Keratinocyte (primary cell): Measurements from ENCODE around the gene TPSB2.

CAGE:
- cytosol, long polyA minus RNA, result no peak
- cytosol, long polyA plus RNA, result no peak
- long polyA plus RNA, result no peak
- nucleus, long polyA minus RNA, result no peak
- nucleus, long polyA plus RNA, result no peak
Observed at GRCh38 chr16:715659-716599, 1.0 kb downstream of the METRN start.

CAGE:
- cytosol, long polyA minus RNA, result no peak
- cytosol, long polyA plus RNA, result no peak
- long polyA plus RNA, result no peak
- nucleus, long polyA minus RNA, result no peak
- nucleus, long polyA plus RNA, result no peak
Observed at GRCh38 chr16:1048477-1048905, 24.1 kb upstream of the SSTR5 start.

CAGE:
- cytosol, long polyA minus RNA, result no peak
- cytosol, long polyA plus RNA, result no peak
- long polyA plus RNA, result no peak
- nucleus, long polyA minus RNA, result no peak
- nucleus, long polyA plus RNA, result no peak
Observed at GRCh38 chr16:1073227-1074103, 918 bp downstream of the SSTR5 start.

DNA sequence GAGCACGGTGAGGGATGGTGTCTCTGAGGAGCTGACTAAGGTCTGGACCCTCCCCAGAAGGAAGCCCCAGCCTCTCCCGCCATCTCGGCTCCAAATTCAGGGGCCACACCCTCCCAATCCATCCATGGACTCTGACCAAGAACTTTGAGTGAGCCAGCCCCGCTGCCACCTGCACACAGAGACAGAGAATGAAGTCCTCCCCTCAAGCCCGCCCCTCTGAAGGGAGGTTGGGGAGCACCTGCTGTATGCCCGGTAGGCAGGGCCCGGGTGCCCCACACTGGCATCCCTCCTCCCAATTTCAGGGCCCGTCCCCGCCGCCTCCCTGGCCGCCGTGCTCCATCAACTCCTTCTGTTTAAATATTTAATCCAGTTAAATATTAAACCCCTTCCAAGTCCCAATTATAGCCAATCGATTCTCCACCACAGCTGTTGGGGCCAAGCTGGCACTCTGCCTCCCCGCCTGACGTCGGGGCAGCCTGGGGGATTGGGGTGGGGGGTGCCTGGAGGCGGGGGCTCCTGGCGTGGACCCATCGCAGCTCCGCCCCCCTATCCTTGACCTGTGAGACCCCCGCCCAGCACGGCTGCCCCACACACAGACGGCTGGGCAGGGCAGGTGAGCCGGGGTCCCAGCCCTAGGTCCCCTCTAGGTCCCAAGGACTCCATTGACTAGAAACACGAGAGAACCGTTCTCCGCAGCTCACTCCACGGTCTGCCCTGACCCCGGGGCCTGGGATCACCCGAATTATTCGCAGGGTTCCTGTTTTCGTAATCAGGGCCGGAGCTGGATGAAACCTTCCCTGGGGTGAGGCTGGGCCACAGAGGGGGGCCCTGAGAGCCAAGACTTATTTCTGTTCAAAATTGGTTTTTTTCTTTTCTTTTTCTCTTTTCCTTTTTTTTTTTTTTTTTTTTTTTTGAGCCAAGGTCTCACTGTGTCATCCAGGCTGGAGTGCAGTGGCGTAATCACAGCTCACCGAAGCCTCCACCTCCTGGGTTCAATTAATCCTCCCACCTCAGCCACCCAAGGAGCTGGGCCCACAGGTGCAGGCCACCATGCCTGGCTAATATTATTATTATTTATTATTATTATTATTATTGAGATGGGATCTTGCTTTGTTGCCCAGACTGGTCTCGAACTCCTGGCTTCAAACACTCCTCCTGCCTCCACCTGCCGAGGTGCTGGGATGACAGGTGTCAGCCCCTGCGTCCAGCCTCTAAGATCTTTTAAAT lies 17.8 kb upstream of the CACNA1H start:
CAGE:
- cytosol, long polyA minus RNA, result no peak
- cytosol, long polyA plus RNA, result no peak
- long polyA plus RNA, result no peak
- nucleus, long polyA minus RNA, result no peak
- nucleus, long polyA plus RNA, result no peak

CAGE:
- cytosol, long polyA minus RNA, result no peak
- cytosol, long polyA plus RNA, result no peak
- long polyA plus RNA, result no peak
- nucleus, long polyA minus RNA, result no peak
- nucleus, long polyA plus RNA, result no peak
Observed at GRCh38 chr16:1164603-1165180, 11.8 kb downstream of the CACNA1H start.

DNA sequence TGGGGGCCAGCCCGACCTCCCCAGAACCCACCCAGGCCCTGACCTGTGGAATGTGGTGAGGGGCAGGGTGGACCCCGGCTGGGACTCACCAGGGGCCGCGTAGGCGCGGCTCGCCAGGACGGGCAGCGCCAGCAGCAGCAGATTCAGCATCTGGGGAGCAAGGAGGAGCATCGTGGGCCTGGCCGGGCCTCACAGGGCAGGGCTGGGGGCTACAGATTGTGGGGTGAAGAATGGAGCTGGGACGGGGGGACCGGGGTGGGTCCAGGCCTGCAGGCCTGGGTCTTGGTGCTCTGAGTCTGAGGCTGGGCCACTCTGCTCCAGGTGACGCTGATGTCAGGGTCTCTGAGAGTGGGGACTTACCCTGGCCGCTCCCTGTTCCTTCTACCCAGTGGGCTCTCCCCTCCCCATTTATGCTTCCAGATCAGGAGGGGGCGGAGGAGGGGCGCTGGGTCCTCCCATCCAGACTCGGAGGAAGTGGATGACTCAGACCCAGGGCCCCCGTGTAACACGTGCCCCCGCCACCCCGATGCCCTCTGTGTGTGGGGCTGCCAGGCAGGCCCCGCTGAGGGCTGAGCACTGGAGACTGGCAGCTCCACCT lies at the start of gene TPSB2:
TPSB2 (minus strand) TSS at position 383 of the 598 bp plus-strand sequence.
CAGE:
- cytosol, long polyA minus RNA, result no peak
- cytosol, long polyA plus RNA, result no peak
- long polyA plus RNA, result no peak
- nucleus, long polyA minus RNA, result no peak
- nucleus, long polyA plus RNA, result no peak

DNA sequence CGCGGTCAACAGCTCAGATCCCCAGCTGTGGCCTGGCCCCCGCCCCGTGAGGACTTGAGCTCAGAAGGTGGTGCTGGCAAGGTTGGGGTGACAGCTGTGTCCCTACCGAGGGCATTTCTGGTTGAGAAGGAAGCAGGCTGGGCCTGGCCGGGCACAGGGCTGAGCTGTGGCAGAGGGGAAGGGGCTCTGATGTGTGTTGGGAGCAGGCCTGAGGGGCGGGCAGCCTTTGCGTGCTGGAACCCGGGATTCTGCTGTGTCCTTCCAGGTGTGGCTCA lies 5.0 kb downstream of the UBE2I start:
CAGE:
- cytosol, long polyA minus RNA, result no peak
- cytosol, long polyA plus RNA, result no peak
- long polyA plus RNA, result no peak
- nucleus, long polyA minus RNA, result no peak
- nucleus, long polyA plus RNA, result no peak

GRCh38 chr16:1362165-1362924 lies 10.6 kb downstream of the GNPTG start:
CAGE:
- cytosol, long polyA minus RNA, result no peak
- cytosol, long polyA plus RNA, result no peak
- long polyA plus RNA, result no peak
- nucleus, long polyA minus RNA, result no peak
- nucleus, long polyA plus RNA, result no peak

DNA sequence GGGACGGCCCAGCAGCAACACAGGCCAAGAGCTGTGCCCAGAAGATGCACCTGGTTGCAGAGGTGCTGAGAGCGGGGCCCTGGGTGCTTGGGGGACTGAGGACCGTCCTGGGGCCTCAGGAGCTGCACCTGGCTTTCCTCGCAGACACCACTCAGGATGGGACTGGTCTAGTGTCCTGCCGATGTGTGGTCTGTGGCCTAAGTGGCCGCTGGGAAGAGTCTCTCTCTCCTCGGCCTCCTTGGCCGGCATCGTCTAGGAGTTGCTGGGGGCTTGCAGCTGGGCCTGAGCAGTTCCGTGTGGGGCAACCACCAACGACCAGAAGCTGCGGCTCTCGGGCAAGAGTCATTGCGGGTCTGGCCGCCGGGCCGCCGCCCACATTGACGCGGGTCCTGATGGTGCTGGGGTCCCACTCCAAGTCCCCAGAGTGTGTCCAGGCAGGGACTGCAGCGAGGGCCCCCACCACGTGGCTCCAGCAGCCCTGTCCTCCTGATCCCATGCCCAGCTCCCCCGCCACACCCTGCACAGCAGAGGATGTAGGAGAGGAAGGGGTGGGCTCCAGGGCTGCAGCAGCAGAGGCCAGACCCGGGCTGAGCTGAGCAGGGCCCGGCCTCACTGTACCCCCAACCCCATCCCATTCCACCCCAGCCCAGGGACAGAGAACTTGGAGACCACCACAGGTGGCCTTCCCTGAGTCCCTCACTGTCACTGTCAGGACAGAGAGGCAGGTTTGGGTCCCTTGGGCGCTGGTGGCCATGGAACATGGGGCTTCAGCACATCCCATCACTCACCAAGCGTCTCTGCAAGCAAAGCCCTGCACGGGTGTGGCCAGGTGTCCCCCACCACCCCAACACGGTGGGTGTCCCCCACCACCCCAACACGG lies 30.9 kb downstream of the UNKL start:
CAGE:
- cytosol, long polyA minus RNA, result no peak
- cytosol, long polyA plus RNA, result no peak
- long polyA plus RNA, result no peak
- nucleus, long polyA minus RNA, result no peak
- nucleus, long polyA plus RNA, result no peak

DNA sequence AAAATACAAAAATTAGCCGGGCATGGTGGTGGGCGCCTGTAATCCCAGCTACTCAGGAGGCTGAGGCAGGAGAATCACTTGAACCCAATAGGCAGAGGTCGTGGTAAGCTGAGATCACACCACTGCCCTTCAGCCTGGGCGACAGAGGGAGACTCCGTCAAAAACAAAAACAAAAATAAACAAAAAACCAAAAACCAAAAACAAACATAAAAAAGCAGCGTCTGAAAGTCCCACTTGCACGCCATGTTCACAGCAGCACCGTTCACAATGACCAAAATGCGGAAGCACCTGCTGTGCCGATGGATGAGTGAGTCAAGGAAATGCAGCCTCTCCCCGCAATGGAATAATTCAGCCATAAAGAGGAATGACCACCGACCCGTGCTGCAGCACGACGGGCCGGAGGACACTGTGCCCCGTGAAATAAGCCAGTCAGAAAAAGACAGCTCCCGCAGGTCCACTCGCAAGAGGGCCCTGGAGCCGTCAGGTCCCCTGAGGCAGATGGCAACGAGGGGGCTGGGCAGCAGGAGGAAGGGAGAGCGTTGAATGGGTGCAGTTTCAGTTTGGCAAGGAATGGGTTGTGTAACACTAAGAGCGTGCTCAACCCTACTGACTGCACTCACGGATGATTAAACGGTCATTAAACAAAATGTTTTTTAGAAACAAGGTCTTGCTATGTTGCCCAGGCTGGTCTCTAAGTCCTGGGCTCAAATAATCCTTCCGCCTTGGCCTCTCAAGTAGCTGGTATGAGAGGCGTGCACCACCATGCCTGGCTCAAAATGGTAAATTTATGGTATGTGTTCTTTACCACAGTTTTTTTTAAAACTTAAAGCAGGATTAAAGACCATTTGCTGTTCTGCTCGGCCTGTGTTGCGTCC lies 5.1 kb downstream of the CLCN7 start:
CAGE:
- cytosol, long polyA minus RNA, result no peak
- cytosol, long polyA plus RNA, result no peak
- long polyA plus RNA, result no peak
- nucleus, long polyA minus RNA, result no peak
- nucleus, long polyA plus RNA, result no peak

GRCh38 chr16:1495238-1495774 lies 2.1 kb downstream of the TELO2 start:
CAGE:
- cytosol, long polyA minus RNA, result no peak
- cytosol, long polyA plus RNA, result no peak
- long polyA plus RNA, result no peak
- nucleus, long polyA minus RNA, result no peak
- nucleus, long polyA plus RNA, result no peak

CAGE:
- cytosol, long polyA minus RNA, result no peak
- cytosol, long polyA plus RNA, result no peak
- long polyA plus RNA, result no peak
- nucleus, long polyA minus RNA, result no peak
- nucleus, long polyA plus RNA, result no peak
Observed at GRCh38 chr16:1689015-1689822, 11.1 kb downstream of the JPT2 start.

CAGE:
- cytosol, long polyA minus RNA, result start-site peak on the plus strand at chr16:1700770-1700792, 18 reads; start-site peak on the plus strand at chr16:1700871-1700877, 47 reads
- cytosol, long polyA plus RNA, result no peak
- long polyA plus RNA, result no peak
- nucleus, long polyA minus RNA, result start-site peak on the plus strand at chr16:1700675-1700698, 20 reads; start-site peak on the plus strand at chr16:1700792-1700903, 32 reads
- nucleus, long polyA plus RNA, result start-site peak on the plus strand at chr16:1700674-1700741, 65 and 242 reads in 2 replicates
Observed at GRCh38 chr16:1700285-1701079, 5.5 kb upstream of the MAPK8IP3 start.

CAGE:
- cytosol, long polyA minus RNA, result no peak
- cytosol, long polyA plus RNA, result no peak
- long polyA plus RNA, result no peak
- nucleus, long polyA minus RNA, result no peak
- nucleus, long polyA plus RNA, result no peak
Observed at GRCh38 chr16:1757919-1758250, 13.5 kb downstream of the NME3 start.

CAGE:
- cytosol, long polyA minus RNA, result no peak
- cytosol, long polyA plus RNA, result no peak
- long polyA plus RNA, result no peak
- nucleus, long polyA minus RNA, result no peak
- nucleus, long polyA plus RNA, result no peak
Observed at GRCh38 chr16:1783282-1783781, 572 bp downstream of the NUBP2 start.

DNA sequence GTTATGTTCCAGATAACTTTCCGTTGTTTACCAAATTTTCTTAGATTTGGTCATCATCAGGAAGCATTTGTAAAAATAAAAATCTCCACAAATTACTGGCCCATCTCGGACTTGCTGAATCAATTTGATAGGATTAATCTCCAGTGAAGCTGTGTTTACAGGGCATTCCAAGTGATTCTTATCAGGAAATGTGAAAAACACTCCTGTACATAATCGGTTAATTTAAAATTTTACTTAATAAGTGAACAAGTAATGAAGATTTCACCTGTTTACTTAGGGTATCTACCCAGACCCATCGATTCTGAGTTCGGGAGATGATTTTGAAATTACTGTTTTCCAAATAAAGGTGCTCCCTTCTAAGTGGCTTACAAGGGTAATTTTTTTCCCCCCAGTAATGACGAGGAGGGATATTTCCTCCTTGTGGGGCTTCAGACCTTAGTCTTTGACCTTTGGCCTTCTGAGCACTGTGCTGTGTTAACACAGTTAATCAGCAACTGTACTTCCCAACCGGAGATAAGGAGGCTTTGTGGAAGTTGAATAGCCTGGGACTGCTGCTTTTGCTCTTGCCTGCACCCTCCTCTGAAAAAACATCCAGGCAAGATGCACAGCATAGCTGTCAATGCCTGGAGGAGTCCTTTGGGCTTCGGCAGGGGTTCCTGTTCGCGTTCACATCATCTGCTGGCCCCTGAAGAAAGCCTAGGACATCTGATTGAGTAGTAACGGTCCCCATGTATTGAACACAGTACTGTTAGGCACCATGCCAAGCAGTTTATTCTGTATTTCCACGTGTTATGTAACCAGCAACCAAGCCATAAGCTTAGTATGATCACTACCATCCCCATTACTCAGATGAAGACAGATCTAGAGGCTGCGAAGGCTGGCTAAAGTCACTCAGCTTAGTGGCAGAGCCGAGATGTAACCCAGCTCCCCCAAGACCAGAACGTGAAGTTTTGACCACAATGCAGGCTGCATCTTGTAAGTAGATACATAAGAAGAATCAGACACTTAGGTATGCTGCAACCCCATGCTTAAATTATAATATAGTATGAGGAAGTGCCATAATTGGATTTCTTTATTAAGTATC lies 1.9 kb downstream of the FAHD1 start:
CAGE:
- cytosol, long polyA minus RNA, result no peak
- cytosol, long polyA plus RNA, result no peak
- long polyA plus RNA, result no peak
- nucleus, long polyA minus RNA, result no peak
- nucleus, long polyA plus RNA, result no peak

DNA sequence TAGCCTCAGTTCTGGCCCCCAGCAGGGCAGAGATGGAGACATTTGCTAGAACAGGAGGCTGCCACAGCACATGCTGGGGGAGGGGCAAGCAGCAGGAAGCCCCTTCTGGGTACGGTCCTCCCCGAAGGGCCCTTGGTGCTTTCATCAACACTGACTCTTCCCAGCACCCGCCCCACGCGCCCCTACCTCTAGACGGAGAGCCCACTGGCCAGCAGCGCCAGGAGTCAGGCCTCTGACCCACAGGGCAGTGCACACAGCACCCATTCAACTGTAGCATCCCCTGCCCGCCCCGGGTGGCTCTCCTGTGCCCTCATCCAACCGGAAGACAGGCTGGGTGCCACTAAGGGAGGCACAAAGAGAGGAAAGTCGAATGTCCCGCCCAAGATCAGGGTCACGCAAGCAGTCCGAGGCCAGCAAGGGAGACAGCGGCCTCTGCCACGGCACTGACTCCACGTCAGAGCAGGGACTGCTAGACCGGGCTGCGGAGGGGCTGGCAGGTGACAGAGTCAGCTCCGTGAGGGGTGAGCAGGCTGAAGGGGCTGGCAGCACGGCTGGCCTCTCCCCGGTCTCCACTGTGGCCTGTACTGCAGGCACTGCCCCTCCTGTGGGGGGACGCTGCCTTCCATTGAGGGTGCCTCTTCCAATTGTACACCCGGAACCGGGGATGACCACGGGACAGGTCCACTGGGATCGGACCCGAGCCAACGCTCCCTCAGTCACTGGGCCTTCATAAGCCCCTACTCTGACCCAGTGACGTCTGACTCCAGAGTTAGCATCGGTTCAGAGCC lies 9.8 kb downstream of the MSRB1 start:
CAGE:
- cytosol, long polyA minus RNA, result no peak
- cytosol, long polyA plus RNA, result no peak
- long polyA plus RNA, result no peak
- nucleus, long polyA minus RNA, result no peak
- nucleus, long polyA plus RNA, result no peak

DNA sequence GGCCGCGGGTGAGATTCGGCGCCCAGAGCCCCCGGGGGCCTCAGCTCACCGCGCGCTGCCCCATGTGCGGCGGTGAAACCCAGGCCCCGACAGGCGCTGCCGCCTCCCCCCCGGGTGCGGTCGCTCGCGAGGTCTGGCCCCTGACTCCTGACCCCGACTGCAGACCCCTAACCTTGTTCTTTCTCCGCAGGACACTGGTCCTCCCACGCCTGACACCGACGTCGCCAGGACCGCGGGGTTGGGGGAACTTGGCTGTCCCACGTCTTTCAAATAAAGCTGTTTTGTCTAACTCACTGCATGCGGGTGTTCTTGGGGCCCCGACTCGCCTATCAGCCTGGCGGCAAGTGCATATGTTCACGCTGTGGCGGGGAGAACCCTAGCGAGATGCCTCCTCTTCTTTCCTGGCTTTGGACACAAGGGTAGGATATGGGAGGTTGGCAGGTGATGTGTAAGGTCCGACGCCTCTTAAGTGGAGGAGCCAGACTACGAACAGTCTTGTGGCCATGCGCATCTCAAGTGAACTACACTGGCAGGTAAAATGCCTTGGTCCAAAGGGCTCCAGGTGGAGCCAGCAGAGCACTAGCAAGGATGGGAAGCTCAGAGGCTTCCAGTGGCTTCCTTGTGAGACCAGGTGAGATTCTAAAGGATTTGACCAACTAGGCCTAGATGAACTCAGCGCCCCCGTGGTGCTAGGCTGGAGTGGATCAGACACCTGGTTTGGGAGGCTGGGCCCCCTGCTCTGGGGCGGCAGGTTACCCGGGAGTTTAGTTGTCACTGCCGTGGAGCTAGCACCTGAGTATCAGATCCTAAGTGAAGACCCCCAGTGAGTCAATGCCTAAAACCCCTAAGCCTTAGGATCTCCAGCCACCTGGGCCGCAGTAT lies 831 bp upstream of the RPS2 start:
CAGE:
- cytosol, long polyA minus RNA, result no peak
- cytosol, long polyA plus RNA, result no peak
- long polyA plus RNA, result no peak
- nucleus, long polyA minus RNA, result no peak
- nucleus, long polyA plus RNA, result no peak

GRCh38 chr16:2008581-2009259 lies 10.9 kb upstream of the NPW start:
CAGE:
- cytosol, long polyA minus RNA, result no peak
- cytosol, long polyA plus RNA, result no peak
- long polyA plus RNA, result no peak
- nucleus, long polyA minus RNA, result no peak
- nucleus, long polyA plus RNA, result no peak

DNA sequence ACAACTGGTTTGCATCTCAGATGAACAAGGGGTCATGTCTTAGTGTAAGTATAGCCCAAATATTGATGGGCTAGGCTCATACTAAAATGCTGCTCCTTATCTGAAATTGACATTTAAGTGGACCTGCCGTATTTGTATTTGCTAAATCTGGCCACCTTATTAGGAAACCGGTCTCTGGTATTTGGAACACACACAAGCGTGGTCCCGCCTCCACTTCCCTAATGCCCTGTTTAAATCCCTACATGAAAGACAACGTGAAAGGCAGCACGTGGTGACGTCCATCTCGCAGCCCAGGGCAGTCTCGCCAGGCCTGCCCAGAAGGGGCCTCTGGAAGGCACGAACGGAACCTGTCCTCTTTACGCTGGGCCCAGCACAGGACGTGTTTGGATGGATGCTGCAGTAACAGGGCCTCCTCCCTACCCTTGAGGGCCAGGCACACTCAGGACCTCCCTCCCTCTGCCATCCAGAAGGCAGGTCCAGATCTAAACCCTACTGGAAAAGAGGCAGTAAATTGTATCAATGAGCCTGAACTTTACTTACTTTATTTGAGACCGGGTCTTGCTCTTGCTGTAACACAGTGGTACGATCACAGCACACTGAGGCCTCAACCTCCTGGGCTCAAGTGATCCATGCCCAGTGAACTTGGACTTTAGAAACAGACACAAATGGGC lies 9.4 kb upstream of the NPW start:
CAGE:
- cytosol, long polyA minus RNA, result no peak
- cytosol, long polyA plus RNA, result no peak
- long polyA plus RNA, result no peak
- nucleus, long polyA minus RNA, result no peak
- nucleus, long polyA plus RNA, result no peak